ENCODE measurements around the genes SLC25A22 and RPLP2.

DNA sequence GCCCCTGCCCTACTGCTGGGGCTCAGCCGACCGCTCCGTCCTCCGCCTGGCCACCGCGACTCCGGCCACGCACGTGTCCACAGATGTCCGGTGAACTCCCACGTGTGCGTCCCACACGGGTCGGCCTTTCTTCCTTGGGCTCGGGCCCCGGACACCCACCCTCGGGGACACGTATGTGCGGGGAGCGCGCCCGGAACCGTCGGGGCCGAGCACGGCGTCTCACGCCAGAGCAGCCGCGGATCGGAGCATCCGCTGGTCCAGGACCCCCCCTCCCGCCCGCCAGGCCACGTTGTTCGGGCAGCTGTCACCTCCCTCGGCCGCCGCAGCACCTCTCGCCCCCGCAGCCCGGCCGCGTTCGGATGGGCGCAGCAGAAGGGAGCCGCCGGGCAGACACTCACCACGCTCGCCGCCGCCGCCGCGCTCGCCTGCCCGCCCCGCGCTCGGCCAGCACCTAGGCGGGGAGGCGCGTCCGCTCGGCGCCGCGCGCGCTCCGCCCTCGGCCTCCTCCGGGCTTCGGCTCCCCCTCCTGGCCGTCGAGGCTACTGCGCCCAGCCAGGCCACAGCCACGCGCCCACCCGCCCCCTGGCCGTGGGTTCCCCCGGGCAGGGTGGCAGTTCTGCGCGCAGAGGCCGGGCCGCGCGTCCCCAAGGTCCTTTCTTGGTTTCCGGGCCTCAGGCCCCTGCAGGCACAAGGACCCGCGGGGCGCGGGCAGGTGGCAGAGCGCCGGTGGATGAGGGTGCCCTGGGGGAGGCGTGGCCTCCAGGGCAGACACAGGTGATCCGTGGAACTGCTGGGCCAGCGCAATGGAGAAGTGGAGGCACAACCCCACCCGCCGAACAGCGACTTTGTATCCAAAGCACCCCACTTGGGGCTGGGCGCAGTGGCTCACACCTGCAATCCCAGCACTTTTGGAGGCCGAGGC lies at the start of gene SLC25A22:
Gene SLC25A22, minus strand, starts transcription at position 463 of the 922 bp plus-strand sequence.
- PRO-cap, result unidirectional peak, minus-strand start at position 449 of the sequence

DNA sequence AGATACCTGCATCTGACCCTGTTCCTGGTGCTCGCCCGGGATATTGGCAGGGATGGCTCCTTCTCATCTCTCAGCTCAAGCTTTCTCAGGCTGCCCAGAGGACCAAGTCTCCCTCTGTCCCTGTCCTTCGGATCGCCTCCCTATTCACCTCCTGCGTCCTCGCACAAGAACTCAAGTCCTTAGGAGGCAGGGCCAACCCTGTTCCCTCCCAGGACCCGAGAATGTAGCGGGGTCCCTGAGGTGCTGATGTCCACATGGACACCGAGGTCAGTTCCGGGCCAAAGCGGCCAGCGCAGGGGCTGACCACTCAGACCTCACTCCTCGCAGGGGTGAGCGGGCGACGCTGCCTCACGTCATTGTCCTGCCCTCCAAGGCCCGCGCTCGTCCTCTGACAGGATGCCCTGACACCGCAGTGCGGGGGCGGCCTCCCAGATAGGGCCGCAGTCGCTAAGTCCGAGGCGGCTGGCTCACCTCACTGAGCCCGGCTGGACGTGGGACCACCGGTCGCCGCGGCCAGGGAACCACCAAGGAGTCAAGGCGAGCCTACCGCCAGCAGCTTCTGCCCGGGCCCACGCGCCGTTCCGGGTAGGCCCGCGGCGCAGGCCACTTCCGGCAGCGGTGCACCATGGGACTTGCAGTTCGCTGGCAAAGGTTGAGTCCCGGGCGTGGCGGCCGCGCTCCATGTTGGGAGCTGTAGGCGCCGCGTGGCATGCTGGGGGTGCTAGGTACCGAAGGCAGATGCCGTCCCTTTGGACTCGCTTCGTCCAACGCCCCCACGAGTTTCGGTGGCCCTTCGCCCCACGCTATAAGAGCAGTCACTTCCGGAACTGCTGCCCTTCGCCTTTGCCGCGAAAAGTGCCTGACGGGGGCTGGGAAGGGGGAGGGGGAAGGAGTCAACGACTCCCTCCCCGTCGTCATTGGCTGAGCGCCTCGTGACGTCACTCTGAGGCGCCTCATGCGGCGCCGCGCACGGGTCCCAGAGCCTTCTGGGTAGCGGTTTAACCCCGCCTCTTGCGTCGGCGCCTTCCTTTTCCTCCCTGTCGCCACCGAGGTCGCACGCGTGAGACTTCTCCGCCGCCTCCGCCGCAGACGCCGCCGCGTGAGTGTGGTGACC lies at the start of gene RPLP2:
Gene RPLP2, plus strand, starts transcription at position 1,027 of the 1,114 bp plus-strand sequence.
- PRO-cap, result unidirectional peak, minus-strand start at position 320 of the sequence; unidirectional peak, minus-strand start at position 583 of the sequence; unidirectional peak, plus-strand start at position 1,028 of the sequence

- PRO-cap, result no peak
These were observed 2.8 kb downstream of the RPLP2 start for GRCh38 chr11:812370-813152.

GRCh38 chr11:819509-820430 lies 1.1 kb downstream of the PNPLA2 start:
- PRO-cap, result bidirectional peak, plus-strand start at chr11:819607, minus-strand start at chr11:819401; bidirectional peak, plus-strand start at chr11:820254, minus-strand start at chr11:820069

- PRO-cap, result no peak
These were observed 3.5 kb downstream of the PNPLA2 start for GRCh38 chr11:821873-822899.

- PRO-cap, result no peak
These were observed 20.3 kb downstream of the TSPAN4 start for GRCh38 chr11:862914-863483.

- PRO-cap, result no peak
These were observed 44.7 kb downstream of the AP2A2 start for GRCh38 chr11:970258-970867.

DNA sequence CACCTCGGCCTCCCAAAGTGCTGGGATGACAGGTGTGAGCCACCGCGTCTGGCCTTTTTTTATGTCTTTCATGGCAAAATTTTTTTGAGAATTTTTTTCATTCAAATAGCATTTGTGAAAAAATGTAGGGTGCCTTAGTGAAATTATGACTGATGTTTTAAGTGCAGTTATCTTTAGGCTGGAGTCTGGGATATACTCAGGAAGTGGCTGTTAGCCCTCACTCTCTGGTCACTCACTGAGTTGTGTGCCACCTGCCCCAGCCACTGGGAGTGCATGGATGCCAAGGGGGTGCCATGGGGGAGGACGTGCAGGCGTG lies 36.5 kb downstream of the MUC6 start:
- PRO-cap, result no peak

- PRO-cap, result no peak
These were observed 58.3 kb upstream of the MUC6 start for GRCh38 chr11:1094446-1095512.

- PRO-cap, result no peak
These were observed 4.6 kb upstream of the MUC5B start for GRCh38 chr11:1218273-1218585.

- PRO-cap, result unidirectional peak, plus-strand start at chr11:1299370
These were observed 10.5 kb downstream of the TOLLIP start for GRCh38 chr11:1298722-1299599.

DNA sequence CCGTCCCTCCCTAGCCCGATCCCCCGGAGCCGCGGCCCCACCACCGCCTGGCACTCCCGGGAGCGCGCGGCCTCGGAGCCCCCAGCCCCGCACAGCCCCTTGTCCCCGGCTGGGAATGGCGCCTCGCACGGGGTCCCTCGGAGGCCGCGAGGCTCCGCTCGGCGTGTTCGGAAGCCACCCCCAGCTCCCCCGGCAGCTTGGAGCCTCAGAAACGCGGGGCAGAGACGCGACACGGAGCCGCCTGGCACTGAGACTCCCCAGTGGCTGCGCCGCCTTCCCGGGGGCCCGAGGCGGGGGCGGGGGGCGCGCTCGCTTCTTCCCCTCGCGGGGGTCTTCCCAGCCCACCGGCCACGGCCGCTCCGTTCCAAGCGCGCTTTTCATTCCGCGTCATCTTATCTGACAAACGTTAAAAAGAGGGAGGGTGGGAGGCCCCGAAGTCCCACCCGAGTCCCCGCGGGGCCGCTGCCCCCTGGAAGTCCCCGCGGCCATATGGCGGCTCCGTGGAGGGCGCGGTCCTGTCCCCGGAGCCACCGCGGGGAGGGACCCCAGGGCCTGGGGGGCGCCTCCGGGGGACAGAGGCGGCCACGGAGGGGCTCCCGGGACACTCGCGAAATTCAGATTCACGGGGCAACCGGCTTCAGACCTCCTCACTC lies 27.9 kb upstream of the TOLLIP start:
- PRO-cap, result no peak

DNA sequence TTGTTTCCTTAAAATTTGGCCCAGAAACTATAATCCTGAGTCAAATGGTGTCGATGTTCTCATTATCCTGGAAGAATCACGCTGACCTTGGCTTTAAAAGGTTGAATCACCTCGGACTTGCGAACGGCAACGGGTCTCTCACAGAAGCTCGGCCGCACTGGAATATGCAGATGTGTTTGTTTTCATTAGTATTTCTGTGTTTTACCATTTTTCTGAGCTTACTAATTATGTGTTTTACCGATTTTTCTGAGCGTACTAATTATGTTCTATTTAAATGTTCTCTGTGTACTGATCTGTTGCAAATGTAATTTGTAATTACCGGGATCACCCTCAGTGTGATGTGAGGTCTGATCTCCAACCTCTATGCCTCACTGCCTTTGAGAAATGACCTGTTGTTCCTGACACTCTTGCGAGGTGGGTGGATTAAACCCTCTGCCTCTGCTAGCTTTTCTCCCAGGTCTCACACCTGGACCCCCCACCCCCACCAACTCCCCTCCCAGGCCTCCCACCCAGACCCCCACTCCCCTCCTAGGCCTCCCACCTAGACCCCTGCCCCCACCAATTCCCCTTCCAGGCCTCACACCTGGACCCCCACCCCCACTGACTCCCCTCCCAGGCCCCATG lies 38.3 kb upstream of the BRSK2 start:
- PRO-cap, result no peak

- PRO-cap, result no peak
These were observed 30.2 kb downstream of the MOB2 start for GRCh38 chr11:1456180-1457018.

DNA sequence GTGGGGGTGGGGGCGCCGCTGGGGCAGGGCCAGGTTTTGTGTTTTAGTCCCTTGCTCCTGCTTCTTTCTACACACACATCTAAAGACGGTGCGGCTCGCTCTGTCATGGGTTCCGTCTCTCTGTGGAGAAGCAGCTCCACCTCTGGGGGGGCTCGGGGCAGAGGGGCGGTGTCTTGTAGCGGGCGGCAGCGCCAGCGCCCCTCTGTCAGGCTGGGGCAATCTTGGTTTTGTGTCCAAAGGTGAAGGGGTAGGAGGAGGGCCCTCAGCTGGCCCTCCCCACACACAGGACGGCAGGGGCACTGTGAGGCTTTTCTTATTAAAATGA lies 24.8 kb downstream of the MOB2 start:
- PRO-cap, result no peak

DNA sequence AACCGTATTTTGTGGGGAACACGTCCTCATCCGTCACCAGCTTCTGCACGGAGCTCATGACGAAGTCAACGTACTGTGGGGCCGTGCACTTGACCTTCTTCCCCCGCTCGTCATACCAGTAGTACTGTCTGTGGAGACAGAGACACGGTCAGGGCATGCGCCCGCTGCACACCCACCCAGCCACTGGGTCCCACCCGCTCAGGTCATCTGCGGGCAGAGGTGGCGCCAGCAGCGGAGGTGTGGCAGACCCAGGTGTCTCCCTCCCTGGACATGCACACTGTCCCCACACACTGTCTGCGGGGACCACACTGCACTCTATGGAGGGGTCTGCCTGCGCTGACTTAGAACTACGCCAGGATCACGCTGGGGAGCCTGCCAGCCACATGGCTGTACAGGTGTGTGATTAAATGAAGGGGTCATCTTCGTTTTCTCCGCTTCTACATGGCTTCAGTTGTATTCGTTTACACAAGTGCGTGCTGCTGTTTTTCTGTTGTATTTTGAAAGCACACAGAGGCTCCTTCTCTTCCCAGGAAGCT lies 15.2 kb downstream of the MOB2 start:
- PRO-cap, result no peak

DNA sequence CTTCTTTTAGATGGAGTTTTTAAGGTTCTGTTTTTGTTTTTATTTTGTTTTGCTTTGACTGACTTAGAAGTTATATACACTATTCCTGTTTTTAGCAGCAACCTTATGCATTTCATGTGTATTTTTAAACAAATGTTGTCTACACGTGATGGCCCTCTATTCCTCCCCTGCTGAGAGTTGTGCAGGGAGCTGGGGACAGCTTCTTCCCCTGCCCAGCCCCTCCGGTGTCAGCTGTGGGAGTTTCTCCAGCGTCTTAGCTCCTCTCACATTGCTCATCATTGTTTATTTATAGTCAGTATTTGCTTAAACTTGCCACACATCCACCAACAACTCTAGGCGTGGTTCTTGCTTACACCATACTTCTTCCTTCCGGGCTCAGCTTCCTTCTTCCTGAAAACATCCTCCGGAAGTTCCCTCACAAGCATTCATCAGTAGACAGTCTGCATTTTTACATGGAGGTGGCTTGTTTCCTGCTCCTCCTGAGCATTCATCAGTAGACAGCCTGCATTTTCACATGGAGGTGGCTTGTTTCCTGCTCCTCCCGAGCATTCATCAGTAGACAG lies 4.1 kb upstream of the KRTAP5-1 start:
- PRO-cap, result no peak

DNA sequence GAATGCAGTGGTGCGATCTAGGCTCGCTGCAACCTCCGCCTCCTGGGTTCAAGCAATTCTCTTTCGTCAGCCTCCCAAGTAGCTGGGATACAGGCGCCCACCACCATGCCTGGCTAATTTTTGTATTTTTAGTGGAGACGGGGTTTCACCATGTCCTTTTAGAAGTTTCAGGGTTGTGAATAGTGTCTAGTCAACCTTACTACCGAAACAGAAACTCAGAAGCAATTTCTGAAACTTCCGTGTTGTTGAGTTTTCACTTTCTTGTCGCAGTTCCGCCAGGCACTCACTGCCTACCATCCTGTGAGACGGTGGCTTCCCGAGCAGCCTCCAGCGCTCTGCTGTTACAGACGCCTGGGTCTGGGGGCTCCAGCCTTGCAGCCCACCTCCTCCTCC lies 2.4 kb downstream of the KRTAP5-3 start:
- PRO-cap, result no peak

DNA sequence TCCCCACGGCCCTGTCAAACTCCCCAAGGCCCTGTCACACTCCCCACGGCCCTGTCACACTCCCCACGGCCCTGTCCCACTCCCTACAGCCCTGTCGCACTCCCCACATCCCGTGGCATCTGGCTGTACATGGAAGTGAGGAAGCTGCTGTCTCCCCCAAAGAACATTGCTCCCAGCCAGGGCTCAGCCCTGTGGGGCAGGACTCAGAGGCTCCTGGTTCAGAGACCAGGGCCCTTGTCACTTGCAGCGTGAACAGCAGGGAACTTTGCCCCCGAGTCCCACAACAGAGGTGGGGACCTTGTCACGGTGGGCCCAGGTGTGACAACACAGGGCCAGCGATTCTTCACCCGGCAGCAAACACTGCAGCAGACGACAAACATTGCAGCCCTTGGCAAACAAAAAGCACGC lies 31.8 kb downstream of the KRTAP5-5 start:
- PRO-cap, result no peak

DNA sequence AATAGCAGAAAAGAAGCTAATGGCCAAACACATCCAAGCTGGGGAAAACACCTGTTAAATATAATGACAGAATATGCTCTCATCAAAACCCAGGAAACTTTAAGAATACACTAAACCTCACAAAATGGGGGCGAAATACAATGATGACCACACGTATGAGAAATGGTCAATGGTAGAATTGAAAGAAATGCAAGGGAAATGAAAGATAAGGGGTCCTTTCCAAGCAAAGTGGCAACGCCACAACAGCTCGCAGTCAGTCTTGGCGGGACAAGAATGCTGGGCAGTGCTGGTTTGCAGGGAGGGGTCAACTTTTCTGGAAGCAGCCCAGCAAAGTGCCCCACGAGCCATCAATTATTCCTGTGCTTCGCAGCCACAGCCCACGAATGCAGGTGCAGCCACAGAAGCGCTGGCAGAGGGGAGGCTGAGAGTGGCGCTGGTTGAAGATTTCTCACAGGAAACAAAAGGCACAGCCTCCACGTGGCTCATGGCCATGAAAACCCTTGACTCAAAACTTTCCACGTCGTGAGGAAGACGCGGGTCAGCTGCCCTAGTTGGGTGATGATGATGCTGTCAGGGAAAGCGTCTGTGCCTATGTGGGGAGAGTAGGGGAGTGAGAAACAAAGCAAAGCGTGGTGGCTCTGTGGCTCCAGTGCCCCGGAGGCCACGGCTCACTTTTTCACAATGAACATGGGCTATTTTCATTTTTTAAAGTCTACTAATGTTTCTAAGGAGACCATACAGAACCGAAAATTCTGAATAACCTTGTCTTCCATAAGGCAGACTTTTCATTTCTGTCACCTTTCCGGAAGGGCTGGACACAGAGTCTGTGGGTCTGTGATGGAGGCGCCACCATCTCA lies 33.2 kb downstream of the KRTAP5-5 start:
- PRO-cap, result no peak

All from pulmonary artery (tissue), 1 donor.